Bile duct (tissue), 1 donor: ENCODE results near the genes C16orf78 and SNX20.

- PRO-cap = no peak
These were observed 33.2 kb downstream of the N4BP1 start for GRCh38 chr16:48576706-48577295.

DNA sequence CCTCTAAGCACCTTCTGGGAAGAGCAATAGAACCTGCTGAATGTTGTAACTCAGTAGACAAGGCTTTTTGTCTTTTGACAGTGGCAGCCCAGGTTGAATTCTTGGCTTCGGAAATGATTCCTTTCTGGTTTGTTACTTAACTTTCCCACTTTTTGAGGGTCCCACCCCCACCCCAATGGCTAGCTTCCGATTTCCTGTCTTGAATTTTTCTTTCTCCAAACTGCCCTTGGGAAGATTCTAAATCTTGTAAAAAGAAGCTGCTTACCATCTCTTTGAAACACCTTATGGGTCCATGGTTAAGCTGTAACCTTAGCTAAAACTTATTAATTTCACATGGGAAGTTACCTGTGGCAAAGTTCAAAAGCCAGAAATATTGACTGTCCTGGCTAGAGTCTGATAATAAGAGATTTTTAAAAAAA lies 18.8 kb downstream of the N4BP1 start:
- PRO-cap = no peak

GRCh38 chr16:49373734-49373983 lies at the start of gene C16orf78:
C16orf78 (plus strand) TSS chr16:49373804.
- PRO-cap = no peak

DNA sequence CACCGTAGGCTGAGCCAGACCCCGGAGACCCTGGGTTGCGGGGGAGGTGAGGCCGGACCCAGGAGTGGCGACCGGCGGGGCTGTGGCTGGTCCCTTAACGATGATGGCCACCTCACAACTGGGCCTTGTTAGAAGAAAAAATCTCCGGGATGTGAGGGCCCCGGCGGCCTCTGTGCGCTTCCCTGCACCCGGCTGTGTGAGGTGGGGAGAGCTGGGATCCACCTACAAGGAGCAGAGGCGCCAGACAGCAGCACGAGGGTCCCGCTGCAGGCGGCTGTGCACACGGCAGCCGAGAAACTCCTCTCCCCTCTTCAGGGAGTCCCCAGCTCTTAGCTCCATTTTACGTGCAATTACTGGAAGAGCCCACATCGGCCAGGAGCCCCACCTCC lies 91.6 kb downstream of the C16orf78 start:
- PRO-cap = no peak

DNA sequence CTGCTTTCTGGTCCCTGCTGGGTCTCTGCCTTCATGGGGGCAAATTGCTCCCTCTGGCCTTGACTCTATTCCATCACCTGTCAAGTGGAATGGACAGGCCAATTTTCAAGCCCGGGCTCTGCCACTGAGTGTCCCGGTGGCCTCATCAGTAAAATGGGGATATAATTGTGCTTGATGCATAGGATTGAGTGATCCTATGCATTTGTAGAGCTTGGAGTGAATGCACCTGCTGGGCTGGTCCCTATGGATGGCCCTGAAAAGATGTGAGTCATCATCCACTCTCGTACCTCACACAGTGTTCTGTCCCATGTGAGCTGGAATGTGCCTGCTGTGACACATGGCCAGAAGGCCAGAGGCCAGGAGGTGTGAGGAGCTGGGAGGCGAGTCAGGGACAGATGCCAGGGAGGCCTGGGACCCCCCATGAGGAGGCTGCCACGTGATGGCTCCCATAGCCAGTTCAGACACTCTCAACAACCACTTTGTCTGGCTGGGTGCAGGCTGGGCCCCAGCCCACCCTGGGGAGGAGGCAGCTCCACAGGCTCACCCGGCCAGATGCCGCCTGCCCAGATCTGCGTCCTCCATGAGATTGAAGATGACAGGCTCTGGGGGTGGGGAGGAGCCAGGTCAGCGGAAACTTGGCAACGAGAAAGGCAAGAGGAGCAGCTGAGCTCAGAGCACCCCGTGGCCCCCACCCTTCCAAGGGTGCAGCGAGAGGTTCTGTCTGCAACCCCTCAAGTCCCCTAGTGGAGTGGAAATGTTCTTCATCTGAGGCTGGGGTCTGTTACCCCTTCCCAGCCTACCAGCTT lies 168.8 kb downstream of the C16orf78 start:
- PRO-cap = no peak

DNA sequence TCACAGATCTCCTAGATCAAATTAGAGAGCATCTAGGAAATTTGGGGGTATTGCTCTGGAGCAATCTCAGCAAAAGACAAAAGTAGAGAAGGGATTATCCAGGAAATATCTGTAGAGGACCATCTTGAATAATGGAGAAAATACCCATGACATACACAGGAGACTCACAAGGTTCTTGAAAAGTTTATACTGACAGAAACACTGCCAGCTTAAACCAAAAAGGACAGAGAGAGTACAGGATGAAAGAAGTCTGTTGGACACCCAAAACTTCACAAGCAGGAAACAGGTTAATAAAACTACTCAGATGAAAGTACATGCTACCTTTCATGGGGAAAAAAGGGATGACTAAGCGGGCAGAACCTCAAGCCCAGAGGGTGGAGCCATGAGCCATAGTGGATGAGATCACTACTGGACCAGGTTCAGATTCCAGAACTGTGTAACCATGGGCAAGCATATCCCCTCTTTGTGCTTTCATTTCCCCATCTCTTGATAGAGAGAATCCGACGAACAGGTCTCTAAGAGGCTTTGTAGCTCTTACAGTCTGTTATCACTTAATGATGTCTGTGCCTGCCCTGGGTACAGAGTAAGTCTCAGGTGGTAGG lies 207.0 kb downstream of the ZNF423 start:
- PRO-cap = no peak

- PRO-cap = no peak
These were observed 129.3 kb downstream of the ZNF423 start for GRCh38 chr16:49726610-49727009.

DNA sequence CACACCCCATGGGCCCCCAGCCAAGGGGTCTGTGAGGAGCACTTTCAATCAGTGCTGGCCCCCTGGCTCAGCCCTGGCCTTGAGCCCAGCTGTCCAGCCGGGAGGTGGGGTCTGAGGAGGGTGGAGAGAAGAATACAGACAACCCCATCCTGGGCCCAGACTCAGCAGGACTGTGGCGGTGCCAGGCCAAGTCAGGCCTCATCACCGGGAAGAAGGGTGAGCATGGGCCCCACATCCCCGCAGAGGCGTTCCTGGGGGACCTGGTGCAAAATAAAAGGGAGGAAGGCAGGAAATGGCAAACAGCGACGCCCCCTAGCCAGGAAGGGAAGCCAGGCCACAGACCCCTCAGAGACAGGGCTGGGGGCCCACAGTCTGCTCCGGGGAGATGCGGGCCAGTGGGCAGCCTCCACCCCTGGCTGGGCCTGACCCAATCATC lies 20.7 kb downstream of the ZNF423 start:
- PRO-cap = no peak

GRCh38 chr16:49883694-49884348 lies 27.9 kb upstream of the ZNF423 start:
- PRO-cap = unidirectional peak, plus-strand start at chr16:49884158

DNA sequence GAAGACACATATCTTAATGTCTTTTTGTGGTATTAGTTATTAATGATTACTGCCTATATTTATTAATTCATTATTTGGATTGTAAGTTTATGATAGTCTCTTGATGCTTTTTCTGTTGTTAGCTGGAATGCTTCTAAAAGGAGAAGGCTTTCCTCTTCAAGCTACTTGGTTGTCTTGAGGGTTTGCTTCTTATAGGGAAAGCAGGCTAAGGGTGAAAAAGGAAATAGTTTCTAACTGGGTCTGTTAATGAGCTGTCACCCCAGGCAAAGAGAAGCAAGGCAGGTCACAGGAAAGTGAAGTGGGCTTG lies 16.3 kb downstream of the TENT4B start:
- PRO-cap = no peak

DNA sequence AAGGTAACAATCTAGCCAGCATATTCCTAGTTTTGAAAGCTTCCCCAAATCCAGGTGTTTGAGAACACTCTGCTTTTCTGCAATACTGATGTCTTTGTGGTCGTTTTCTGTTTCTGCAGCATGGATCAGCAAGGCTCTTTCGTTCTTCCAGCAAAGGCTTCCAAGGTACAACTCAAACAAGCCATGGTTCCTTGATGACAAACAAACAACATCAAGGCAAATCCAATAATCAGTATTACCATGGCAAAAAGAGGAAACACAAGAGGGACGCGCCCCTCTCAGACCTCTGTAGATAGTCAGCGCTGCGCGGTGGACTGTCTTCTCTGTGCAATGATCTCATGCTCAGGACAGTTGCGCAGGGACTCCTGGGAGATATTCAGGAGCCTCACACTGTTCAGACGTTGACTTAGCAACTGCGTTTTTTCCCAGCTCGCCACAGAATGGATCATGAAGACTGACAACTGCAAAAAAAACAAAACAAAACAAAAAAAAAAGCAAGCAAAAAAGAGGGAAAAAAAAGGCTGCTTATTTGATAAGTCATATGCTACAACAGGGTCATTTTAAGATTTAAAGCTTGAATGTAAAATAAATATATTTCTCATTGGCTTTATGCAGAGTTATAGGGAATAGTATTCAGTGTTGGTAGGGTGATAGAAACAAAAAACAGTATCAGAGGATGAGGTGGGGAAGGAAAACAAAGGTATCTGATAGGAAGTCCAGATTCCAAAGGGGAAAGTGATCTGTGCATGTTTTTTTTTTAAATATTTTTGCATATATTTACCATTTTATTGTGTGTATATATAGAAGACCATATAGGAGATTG lies 37.1 kb upstream of the ADCY7 start:
- PRO-cap = no peak

- PRO-cap = bidirectional peak, plus-strand start at chr16:50246174, minus-strand start at chr16:50246138
These were observed 20.9 kb upstream of the ADCY7 start for GRCh38 chr16:50245102-50246283.

GRCh38 chr16:50263119-50263900 lies 3.0 kb upstream of the ADCY7 start:
- PRO-cap = no peak

- PRO-cap = unidirectional peak, plus-strand start at chr16:50274150; unidirectional peak, plus-strand start at chr16:50274480
These were observed 7.8 kb downstream of the ADCY7 start for GRCh38 chr16:50273836-50274940.

DNA sequence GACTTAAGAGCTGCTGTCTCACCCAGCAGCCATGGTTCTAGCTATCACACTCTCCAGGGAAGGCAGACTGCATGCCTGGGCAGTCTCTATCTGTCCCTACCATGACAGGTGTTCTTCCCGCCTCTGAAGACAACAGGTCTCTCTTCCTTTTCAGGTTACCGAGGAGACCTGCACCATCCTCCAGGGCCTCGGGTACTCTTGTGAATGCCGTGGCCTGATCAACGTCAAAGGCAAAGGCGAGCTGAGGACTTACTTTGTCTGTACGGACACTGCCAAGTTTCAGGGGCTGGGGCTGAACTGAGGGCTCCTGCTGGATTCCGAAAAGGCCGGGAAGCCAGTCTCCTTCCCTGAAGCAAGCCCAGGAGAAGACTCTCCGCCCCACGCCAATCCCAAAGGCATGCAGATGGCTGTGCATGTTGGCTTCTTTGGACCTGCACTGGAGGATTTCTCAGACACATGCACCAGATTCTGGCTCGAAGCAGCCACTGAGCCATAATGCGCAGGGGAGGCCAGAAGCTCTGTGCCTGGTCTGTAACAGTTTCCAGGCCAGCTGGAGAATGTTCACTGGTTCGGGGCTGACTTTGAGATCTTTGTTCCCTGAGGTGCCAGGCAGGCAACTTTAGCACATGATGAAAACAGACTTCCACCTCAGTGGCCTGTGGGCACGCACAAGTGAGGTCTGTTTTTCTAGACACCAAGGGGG lies 49.0 kb downstream of the ADCY7 start:
- PRO-cap = no peak

GRCh38 chr16:50315962-50317121 lies 50.0 kb downstream of the ADCY7 start:
- PRO-cap = no peak

GRCh38 chr16:50335095-50335617 lies 33.6 kb downstream of the BRD7 start:
- PRO-cap = no peak

GRCh38 chr16:50681073-50681607 lies at the start of gene SNX20:
SNX20 (minus strand) TSS chr16:50681312.
- PRO-cap = bidirectional peak, plus-strand start at chr16:50681437, minus-strand start at chr16:50681312

DNA sequence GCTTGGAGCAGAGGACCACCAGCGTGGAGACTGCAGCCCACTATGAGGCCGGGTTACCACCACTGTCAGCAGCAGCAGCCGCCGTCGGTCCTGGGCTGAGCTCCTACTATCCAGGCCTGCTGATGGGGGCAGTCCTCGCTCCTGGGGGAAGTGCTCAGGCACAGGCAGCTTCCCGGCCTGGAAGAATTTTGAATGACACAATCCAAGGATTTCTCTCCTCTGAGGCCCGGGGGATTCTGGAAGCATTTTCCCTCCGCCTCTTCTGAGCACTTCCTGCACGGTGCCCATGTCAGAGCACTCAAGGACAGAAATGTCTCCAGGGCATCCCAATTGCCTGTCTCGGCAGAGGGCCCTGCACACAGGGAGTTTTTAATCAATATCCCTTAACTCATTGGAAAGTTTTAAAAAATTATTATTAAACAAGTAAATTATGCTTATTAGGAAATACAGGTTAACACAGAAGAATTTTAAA lies 5.2 kb upstream of the NOD2 start:
- PRO-cap = no peak

DNA sequence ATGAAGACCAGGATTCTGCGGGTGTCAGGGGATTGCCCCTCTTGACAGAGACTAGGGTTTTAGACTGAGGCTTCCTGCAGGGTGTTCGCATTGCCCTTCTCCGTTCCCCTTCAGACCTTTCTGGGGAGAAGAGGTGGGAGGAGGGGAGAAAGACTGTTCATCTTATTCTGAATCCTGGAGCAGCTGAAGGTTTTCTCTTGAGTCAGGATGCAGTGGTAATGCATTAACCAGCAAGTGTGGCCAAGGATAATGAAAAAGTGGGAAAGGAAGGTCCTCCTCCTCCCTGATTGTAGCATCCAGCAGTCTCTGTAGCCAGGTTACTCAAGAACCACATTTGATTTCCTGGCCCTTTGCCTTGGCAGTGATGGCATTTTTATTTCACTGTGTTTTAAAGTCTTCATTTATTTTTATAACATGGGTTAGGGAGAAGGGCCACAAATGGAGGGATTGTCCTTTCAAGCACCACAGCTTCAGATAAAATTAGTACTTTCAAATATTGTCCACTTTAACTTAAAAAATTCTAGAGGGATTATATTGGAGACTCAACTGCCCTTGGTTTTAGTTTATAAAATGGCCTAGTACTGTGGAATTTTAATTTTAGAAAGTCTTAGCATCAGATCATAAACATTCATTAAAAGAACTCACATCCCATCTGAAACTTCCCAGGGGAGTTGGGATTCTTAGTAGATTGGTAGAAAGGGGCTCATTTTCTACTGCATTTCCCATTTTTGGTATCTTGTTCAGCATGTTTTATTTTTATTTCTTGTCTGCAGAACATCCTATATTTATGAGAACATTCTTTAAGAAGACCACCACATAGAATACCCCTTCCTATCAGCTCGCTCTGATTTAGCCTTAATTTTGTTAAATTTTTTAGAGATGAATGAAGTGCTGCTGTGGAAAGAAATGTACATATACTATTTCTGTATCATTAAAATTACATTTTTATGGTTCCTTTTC lies 59.4 kb downstream of the CYLD start:
- PRO-cap = no peak